Cardiac ventricle fibroblast (primary cell): ENCODE results near the genes CELF6 and HCN4.

DNA sequence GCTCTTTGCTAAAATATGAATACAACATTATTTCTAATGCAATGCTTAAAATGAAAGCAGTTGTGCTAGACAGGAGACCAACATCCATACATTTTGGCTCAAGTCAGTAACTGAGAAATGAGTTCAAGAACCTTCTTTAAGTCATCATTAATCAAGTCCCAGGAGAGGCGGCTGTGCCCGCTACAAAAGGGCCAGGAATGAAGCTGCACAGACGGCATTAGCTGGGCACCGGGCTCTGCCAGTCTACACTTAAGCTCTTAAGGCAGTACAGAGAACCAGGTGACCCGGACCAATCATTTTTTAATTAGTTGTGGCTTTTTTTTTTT, 3.0 kb downstream of the PKM start:
- RAMPAGE, long total RNA: no peak

DNA sequence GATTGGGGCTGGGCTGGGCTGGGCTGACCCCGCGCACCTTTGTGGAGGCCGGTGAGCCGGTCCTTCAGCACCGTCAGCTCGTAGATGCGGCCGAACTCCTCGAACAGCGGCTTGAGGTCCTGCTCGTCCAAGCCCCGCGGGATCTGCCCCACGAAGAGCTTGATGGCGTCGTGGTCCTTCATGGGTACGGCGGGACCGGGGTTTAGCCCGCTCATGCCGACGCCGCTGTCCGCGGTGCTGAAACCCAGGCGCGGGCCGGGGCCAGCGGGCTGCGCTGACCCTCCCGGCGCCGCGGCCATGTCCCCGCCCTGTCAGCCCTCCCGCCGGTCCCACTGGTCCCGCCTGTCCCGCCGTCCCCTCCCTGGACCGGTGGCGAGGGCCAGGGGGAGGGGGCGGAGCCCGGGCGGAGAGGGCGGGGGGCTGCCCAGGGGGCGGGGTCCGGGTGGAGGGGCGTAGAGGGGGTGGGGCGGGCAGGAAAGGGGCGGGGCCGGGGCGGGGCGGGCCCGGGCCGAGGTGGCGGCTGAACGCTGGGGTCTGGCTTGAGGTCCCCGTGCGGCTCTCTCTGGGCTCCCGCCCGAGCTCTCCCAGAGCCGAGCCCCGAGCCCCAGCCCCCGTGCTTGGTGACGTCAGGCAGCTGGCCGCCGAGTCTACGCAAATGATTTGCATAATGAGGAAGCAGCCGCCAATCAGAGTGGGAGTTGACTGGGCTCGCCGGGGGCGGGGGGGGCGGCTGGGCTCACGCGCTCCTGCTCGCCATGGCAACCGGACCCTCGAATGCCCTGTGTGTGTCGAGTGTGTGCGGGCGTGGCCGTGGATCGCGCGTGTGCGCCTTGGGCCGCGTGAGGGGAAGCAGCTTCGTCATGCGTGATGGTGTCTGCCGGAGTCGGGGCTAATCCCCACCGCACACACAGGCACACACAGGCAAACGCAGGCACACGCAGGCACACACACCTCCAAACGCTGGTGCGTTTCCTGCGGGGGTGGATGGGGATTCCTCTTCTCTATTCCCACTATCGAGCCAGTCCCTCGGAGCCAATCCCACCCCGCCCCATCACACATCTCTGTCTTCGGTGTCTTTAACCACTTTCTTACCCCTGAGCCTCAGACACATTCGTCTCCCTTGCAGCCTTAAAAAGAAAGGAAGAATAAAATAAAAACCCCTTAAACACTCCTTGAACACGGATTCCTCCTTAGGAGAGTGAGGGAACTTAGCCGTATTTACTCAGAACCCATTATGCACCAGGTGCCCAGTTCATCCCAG, at the start of gene CELF6:
TSS of gene CELF6 (minus strand) at position 582 of the 1,261 bp plus-strand sequence.
- RAMPAGE, long total RNA: no peak

GRCh38 chr15:72477263-72478003, 3.3 kb downstream of the ARIH1 start:
- RAMPAGE, long total RNA: no peak

DNA sequence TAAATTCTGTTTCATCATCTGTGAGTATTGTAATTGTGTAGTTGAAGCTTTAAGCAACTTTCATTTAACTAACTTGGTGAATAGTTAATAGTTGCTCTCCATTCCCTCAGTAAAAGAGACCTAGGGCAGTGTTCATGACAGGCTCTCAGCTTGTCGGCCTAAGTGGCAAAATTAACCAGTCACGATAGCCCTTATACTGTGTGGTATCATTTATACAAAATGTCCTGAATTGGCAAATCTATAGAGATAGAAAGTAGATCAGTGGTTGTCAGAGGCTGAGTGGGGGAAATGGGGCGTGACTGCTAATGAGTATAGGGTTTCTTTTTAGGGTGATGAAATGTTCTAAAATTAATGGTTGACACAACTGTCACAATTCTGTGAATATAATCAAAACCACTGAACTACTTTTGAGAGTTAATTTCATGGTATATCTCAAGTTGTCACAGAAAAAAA, 20.8 kb downstream of the ARIH1 start:
- RAMPAGE, long total RNA: no peak

DNA sequence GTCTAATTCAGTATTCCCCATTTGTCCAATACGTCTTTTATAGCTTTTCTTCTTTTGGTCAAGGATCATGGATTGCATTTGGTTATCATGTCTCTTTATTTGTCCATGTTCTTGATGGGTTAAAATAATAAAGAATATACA, 21.1 kb downstream of the ARIH1 start:
- RAMPAGE, long total RNA: no peak

- RAMPAGE, long total RNA: no peak
These were observed 1.9 kb upstream of the ADPGK start for GRCh38 chr15:72785200-72786195.

DNA sequence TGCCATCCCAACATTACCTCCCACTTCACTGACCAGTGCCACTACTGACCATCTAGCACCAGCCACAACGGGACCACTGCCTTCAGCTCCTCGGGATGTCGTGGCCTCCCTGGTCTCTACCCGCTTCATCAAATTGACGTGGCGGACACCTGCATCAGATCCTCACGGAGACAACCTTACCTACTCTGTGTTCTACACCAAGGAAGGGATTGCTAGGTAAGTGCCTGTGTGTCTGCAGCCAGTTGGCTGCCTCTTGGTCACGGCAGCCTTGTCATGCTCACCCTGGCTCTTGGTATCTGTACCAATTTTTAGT, 132.5 kb downstream of the HCN4 start:
- RAMPAGE, long total RNA: no peak

- RAMPAGE, long total RNA: no peak
These were observed at the start of gene HCN4 for GRCh38 chr15:73368184-73369139. TSS of gene HCN4 (minus strand) at chr15:73368958.

- RAMPAGE, long total RNA: no peak
These were observed 12.7 kb downstream of the CD276 start for GRCh38 chr15:73696772-73697475.

DNA sequence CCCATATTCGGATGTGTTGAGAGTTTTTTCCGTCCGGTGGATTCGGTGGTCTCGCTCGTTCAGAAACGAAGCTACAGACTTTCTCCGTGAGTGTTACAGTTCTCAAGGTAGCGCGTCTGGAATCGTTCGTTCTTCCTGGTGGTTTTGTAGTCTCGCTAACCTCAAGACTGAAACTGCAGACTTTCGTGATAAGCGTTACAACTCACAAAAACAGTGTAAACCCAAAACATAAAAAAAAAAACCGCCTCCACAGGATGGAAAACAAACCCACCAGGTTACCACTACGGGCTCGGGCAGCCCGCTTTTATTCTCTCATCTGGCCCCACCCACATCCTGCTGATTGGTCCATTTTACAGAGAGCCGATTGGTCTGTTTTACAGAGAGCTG, 21.7 kb downstream of the INSYN1 start:
- RAMPAGE, long total RNA: no peak

DNA sequence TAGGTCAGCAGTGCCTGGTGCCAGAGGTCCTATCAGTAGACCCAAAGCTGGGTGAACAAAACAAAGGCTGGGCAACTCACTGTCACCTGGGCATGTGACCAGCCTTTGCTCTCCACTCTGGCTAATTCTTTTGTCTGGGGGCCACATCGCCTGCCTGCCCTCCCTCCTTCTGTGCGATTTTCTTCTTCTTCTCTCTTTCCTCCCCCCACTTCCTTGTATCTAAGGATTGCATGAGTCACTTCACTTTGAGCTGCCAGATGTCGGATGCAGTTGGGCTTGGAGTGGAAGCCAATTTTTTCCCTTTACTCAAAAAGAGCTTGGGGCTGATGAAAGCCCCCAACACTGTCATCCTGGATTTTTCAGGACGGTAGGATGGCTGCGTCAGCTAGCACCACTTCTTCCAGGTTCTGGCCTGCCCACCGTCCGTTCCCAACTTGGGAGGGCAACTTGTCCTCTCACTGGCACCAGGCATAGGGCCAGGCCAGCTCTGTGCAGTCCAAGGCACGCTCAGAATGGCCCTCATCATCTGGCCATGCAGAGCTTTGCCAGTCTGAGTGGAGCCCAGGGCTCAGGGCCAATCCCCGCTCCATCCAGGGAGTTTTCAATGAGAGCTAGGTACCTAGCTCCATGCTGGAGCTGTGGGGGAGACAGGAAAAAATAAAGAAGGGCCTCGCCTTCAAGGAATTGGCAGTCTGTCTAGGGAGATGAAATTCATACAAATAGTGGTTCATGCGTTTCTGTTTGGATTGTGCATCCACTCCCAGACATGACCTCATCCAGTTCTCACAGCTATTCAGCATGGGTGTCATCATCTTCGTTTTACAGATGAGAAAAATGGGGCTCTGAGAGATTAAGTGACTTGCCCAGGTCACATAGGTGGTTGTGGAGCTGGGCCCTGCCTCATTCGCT, 47.6 kb upstream of the INSYN1 start:
- RAMPAGE, long total RNA: no peak

GRCh38 chr15:73870776-73871705, 2.3 kb upstream of the TBC1D21 start:
- RAMPAGE, long total RNA: no peak

GRCh38 chr15:73927025-73927474, 788 bp downstream of the LOXL1 start:
- RAMPAGE, long total RNA: no peak

DNA sequence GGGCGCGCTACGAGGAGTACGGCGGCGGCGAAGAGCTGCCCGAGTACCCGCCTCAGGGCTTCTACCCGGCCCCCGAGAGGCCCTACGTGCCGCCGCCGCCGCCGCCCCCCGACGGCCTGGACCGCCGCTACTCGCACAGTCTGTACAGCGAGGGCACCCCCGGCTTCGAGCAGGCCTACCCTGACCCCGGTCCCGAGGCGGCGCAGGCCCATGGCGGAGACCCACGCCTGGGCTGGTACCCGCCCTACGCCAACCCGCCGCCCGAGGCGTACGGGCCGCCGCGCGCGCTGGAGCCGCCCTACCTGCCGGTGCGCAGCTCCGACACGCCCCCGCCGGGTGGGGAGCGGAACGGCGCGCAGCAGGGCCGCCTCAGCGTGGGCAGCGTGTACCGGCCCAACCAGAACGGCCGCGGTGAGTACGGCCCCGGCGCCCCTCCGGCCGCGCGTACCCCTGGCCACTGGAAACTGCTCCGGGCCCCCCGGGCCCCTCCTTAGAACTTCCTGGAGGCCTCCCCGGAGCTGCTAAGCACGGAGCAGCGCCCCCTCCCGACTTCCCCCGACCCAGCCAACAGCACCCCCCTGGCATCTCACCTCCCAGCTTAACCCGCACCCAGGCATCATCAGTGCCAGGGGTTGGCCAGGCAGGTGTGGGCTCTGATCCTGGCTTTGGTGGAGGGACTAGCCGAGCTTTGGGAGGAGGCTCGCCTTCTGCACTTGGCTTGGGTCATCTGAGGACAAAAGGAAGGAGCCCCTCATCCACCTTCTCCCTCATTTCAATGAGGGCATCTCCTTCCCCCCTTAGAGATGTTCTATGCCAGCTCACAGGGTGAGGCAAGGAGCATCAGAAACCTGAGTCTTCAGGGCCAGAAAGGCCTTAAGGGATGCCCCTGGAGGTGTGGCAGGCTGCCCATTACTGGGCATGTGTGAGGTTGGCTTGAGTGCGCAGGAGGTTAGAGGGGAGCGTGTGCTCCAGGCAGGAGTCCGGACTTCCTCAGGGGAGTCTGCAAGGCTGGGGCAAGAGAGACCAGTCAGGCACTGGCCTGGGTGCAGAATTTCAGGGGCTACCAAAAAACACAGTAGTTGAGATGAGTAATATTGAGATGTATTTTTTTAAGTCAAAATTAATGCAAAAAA, 1.6 kb downstream of the LOXL1 start:
- RAMPAGE, long total RNA: no peak

- RAMPAGE, long total RNA: no peak
These were observed 25.3 kb downstream of the LOXL1 start for GRCh38 chr15:73951512-73952018.

GRCh38 chr15:73983006-73983984, 8.8 kb downstream of the STOML1 start:
- RAMPAGE, long total RNA: no peak

GRCh38 chr15:73989130-73989833, 2.8 kb downstream of the STOML1 start:
- RAMPAGE, long total RNA: no peak

DNA sequence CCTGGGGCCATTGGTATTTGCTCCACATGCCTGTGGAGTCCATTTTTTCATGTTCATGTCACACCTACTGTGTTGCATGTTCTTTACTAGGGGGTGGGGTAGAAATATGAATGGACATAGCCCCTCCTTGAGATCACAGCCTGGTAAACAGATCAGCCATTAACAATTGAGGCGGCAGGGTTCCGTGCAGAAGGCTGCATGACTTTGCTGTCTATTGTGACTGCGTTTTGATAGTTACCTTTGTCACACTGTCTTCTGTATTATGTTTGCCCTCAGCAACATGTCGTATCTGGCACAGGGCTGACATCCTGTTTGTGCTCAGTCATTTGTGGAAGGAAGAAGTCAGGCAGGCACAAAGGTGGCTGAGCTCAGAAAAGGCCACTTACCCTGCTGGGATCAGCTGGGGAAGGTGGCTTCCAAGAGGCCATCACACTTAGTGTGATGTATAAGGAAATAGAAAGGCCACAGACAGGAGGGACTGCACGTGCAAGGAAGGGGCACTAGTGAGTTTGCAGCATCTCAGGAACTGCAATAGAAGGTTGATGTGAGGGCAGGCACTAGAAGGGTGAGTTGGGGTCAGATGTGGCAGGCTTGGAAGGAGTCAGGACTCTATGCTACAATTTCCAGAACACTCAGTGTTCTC, 13.3 kb downstream of the PML start:
- RAMPAGE, long total RNA: no peak

DNA sequence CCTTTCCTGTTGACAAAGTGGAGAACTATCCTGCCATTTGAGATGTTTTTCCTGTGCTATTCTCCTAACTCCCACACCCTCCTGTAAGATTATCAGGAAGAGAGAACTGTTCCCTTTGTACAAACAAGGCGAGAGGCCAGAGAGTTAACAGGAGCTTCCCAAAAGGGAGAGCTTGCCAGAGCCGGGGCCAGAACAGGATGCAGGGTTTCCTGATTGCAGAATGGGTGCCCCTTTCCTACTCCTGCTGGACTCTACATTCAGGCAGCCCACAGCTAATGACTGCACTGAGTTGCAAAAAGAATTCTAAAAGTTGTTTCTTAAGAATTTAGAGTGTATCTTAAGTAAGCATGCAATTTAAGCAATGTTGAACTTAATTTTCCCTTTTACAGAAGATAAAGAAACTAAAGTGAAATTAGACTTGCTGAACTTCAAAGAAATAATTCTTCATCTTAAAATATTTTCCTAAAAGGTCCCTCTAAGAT, 17.2 kb downstream of the PML start:
- RAMPAGE, long total RNA: no peak

DNA sequence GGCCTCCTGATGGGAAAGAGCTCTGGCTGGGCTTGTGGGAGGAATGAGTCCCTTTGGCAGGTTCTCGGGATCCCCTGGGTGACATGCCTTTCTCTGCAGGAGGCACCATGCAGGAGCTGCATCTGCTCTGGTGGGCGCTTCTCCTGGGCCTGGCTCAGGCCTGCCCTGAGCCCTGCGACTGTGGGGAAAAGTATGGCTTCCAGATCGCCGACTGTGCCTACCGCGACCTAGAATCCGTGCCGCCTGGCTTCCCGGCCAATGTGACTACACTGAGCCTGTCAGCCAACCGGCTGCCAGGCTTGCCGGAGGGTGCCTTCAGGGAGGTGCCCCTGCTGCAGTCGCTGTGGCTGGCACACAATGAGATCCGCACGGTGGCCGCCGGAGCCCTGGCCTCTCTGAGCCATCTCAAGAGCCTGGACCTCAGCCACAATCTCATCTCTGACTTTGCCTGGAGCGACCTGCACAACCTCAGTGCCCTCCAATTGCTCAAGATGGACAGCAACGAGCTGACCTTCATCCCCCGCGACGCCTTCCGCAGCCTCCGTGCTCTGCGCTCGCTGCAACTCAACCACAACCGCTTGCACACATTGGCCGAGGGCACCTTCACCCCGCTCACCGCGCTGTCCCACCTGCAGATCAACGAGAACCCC, 1.4 kb downstream of the ISLR start:
- RAMPAGE, long total RNA: no peak